Astrocyte (in vitro differentiated cells and primary cell): Measurements from ENCODE around the genes ABHD4, PRMT5 and AP1G2.

- PRO-cap = no peak
- RRBS, 2 experiments = no CpG with 5 or more reads among the region's 7 CpGs
Observed at GRCh38 chr14:22507169-22507904, 81.7 kb downstream of the DAD1 start.

GRCh38 chr14:22510412-22510761 is 78.6 kb downstream of the DAD1 start:
- PRO-cap = no peak
- RRBS, 2 experiments = no CpG with 5 or more reads among the region's 2 CpGs

GRCh38 chr14:22515221-22515977 is 73.6 kb downstream of the DAD1 start:
- PRO-cap = no peak
- RRBS, 2 experiments = no CpG with 5 or more reads among the region's 6 CpGs

DNA sequence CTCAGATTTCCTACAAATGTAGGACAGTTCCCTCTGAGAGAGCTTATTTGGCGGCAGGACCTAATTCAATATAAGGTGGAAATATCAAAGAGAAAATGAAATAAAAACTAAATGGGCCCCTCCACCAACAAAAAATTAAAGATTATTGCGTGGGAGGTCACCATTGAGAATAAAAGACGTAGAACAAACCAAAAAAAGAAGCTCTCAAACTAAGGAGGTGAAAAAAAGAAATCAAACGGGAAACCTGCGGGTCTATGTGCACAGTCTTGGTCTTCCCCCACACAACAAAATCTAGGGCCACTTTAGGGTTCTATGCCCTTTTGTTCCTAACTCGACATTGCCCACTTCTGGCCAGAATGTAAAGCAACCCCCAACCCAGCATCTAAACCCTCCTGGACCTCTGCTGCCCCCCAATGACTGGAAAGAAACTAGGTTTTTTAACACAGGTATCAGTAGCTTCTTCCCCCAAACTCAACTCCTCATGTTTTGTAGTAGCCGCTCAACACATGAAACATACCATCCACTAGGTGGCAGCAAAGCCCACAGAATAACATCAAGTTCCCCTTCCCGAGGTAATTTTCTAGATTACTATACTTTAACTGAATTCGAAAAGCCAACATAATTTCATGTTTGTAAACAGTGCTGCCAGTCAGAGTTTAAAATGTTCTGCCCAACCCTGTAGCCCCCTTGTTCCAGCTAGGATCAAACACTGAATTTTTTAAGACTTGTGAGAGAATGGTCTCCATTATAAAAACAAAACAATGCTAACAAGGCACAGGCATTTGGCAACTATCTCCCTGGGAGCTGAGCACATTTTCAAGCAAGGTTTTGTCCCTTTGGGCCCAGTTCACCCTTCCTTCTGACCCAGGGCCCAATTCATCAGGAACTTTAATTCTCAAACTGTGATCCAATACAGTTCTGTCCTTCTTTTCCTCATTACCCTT is 18.7 kb downstream of the DAD1 start:
- PRO-cap = no peak
- RRBS, 2 experiments = no CpG with 5 or more reads among the region's 9 CpGs

DNA sequence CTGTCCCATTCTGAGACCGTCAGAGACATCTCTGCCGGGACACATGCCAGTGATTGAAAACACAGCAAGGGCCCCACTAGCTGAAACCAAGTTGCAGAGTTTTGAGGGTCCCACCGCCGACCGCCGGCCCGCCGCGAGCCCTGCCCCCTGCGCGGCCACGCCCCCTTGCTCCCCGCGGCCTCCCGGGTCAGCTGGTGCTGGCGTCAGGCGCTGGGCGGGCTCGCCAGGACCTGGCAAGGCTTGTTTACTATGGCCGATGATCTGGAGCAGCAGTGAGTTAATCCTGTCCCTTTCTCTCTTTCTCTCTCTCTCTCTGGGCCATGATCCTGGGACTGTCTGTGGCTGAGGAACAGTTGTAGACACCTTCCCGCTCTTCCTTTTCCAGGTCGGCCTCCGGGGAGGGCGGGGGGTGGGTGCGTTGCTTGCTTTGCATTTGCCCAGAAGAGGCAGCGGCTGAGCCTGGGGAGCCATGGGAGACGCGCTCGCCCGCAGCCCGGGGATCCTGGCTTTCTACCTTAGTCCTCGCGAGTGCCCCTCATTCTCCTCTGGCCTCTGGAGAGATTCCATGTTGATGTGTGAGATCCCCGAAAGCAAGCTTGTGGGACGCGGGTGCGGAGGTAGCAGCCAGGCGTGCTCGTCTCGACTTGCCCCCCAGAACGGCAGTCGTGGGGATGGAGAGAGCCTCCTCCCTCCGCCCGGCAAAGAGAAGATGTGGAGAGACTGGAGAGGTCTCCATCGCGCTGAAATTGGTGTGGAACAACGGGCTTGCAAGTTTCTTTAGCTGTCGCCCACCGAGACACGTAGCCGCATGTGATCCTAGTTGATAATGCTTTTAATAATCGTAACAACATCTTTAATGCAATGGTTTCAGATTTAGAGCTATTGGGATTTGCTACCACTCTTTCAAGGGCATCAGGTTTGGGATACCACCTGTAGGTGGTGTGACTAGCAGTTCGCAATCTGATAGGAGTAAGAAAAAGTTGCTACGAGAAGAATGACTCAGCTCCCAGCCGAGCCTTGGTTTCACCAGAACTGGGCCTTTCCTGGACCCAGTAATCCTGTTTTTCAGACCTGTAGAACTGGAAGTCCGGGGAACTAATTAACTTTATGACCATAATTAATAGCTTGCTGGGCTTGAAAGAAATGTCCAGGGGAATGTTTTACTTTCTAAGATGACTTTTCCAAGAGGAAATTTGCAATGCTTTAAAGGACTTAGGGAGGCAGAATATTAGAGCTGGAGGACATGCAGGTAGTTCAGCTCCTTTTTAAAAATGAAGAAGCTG is at the start of gene ABHD4:
Gene ABHD4 (plus strand): TSS at position 243 of the 1,283 bp plus-strand sequence.
- PRO-cap = unidirectional peak, plus-strand start at position 241 of the sequence
- RRBS, 2 experiments = 2 to 3% methylated on average over 14 to 22 of the region's 56 CpGs

DNA sequence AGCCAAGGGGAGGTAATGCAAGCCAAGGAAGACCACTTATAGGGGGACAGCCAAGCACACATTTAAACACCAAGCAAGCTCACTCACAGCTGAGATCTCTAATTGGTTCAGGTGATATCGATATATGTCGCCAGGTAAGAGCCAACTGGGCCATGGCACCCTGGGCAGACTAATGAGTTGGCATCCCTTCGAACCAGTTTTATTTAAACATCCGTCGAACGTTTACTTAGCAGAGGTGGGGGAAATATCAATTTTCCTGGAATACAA is 4.9 kb upstream of the SLC7A7 start:
- PRO-cap = no peak
- RRBS, 2 experiments = no CpG with 5 or more reads among the region's 6 CpGs

GRCh38 chr14:22886297-22887213 is 3.5 kb downstream of the REM2 start:
- PRO-cap = bidirectional peak, plus-strand start at chr14:22887307, minus-strand start at chr14:22887107
- RRBS, 2 experiments = 4 to 6% methylated on average over 12 to 21 of the region's 81 CpGs

- PRO-cap = bidirectional peak, plus-strand start at chr14:22929128, minus-strand start at chr14:22928932; bidirectional peak, plus-strand start at chr14:22929695, minus-strand start at chr14:22929365
- RRBS, 2 experiments = 1 to 5% methylated on average over 8 of the region's 55 CpGs
Observed at GRCh38 chr14:22928804-22930070, at the start of gene PRMT5. PRMT5 (minus strand) TSS chr14:22929376.

DNA sequence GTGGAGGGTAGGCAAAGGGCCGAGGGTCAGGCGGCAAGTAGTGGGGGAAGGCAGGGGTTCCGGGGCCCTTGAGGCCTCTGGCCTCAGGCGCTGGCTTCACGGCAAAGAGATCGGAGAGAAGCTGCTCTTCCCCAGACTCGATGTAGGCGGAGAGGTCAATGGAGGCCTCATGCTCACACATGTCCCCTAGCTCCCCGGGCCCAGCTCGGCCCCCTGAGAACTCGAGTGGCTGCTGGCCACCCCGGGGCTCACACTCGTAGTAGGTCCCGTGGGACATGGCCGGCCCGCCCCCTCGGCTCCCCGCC is 288 bp downstream of the CEBPE start:
- PRO-cap = no peak
- RRBS, 2 experiments = 70 to 76% methylated on average over 8 to 10 of the region's 18 CpGs

GRCh38 chr14:23120452-23121294 is 1.6 kb upstream of the CEBPE start:
- PRO-cap = no peak
- RRBS, 2 experiments = no CpG with 5 or more reads among the region's 10 CpGs

DNA sequence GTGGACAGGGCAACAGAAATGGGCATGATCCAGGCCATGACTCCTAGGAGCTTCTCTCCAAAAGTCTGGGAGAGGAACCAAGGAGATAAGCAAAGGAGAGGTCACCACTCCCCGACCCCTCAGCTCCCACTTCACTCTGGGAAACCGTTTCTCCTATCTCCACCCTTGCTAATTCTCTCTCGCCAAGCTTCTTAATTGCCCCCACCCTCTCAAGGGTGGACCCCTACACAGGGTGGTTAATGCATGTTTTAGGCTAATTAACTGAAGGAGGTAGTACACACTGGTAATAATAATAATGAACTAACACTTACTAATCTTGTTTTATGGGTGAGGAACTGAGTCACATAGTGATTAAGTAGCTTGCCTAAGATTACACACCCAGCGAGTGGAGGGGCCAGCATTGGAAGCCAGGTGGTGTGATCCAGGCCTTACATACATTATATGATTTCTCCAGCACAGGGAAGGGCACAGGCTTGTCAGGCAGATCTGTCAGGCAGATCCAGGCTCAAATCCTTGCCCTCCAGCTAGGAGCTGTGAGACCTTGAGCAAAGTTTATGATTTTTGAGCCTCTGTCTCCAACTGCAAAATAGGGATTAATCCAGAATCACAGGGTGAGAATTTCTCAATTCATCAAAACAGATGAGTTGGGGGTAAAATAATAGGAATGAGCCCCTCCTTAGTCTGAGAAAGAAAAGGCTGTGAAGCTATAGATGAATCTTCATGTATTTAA is 19.1 kb upstream of the CEBPE start:
- PRO-cap = no peak
- RRBS, 2 experiments = no CpG with 5 or more reads among the region's 4 CpGs

DNA sequence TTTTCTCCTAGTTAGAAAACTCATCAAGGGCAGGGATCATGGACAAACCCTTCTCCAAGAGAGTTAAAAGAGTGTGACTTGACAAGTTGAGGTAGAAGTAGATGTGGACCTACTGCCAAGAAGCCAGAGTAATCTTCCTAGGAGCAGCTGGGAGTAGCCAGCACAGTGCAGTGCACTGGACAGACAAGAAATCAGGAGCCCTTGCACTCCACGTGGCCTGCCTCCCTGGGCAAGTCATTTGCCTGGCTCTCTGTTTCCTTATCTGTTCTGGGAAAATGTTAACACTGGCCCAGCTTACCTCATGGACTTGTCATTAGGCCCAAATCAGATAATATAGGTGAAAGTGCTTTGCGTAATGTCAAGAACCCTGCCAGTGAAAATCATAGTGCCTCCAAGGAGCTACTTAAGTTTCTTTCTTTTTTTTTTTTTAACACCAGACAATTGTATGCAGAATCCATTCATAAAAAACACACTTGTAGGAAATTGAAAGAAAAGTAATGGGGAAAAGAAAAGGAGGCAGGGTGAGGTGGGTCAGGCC is 19.2 kb downstream of the SLC7A8 start:
- PRO-cap = no peak
- RRBS, 2 experiments = no CpG with 5 or more reads among the region's 2 CpGs

- PRO-cap = bidirectional peak, plus-strand start at chr14:23286435, minus-strand start at chr14:23286112
- RRBS, 2 experiments = 1 to 3% methylated on average over 6 to 8 of the region's 32 CpGs
Observed at GRCh38 chr14:23286220-23287082, 519 bp upstream of the HOMEZ start.

GRCh38 chr14:23351452-23352295 is 1.0 kb downstream of the SLC22A17 start:
- PRO-cap = no peak
- RRBS, 2 experiments = no CpG with 5 or more reads among the region's 50 CpGs

DNA sequence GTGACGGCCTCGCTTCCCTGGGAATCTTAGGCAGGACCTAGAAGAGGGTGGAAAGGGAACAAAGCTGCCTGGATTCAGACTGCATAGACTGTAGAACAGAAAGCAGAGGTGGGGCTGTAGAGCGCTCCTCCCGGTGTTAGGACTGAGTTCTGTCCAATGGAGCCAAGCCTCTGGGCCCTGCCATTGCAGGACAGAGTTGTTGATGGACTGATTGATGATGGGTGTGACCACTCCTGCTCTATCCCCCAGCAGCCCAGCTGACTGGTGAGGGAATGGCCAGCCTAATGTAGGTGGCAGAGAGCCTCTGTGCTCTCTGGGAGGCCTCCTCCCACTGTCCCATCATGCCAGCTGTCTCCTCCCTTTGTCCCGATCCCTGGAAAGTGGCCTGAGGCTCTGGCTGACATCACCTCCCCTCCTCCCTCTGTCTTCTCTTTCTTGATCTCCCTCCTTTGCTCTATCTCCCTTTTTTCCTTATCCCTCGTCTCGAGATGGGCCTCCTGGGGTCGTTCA is 837 bp downstream of the EFS start:
- PRO-cap = no peak
- RRBS, 2 experiments = no CpG with 5 or more reads among the region's 8 CpGs

DNA sequence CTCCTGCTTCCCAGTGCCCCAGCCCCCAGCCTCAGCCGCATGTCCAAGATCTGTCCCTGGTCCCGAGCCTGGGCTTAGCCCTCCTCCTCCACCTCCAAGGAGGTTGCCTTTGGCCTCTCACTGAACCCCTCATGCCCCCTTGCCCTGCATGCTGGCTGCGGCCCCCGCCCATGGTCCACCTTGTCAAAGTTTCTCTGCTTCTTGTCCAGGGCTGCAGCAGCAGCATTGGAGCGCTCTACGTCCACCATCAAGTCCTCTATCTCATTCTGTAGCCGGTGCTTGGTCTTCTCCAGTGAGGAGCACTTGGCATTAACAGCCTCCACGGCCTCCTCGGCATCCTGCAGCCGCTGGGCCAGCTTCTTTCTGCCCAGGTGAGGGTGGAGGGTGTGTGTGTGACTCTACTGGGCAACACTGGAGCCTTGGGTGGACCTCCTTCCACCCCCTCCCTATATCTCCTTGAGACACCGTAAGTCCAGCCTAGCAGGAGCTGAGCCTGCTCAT is 11.2 kb downstream of the CMTM5 start:
- PRO-cap = no peak
- RRBS, 2 experiments = no CpG with 5 or more reads among the region's 11 CpGs

DNA sequence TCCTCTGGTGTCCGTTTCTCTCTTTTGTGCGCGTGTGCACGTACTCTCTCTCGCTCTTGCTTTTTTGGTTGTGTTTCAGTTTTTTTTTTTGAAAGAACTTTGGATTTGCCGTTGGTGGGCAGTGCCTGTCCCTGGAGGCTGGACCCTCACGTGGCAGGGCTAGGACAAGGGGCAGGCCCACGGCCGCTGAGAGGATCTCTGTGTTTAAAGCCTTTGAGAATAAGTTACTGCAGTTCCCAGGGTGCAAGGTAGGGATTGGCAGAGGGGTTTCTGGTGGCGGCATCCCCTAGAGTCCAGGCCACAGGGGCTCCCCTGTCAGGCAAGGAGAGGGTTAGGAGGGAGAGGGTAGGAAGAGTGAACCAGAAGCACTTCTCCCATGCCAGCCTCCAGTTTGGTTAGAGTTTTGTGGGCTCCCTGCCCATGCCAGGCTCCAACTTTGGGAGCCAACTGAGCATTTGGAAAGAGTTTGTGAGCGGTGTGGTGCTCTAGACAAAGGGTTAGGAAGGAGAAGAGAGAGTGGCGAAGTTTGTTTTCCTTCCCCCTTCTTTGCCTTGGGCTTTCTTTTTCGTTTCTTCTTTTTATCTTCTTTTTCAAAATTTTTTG is 30.5 kb downstream of the ZFHX2 start:
- PRO-cap = no peak
- RRBS, 2 experiments = no CpG with 5 or more reads among the region's 13 CpGs

DNA sequence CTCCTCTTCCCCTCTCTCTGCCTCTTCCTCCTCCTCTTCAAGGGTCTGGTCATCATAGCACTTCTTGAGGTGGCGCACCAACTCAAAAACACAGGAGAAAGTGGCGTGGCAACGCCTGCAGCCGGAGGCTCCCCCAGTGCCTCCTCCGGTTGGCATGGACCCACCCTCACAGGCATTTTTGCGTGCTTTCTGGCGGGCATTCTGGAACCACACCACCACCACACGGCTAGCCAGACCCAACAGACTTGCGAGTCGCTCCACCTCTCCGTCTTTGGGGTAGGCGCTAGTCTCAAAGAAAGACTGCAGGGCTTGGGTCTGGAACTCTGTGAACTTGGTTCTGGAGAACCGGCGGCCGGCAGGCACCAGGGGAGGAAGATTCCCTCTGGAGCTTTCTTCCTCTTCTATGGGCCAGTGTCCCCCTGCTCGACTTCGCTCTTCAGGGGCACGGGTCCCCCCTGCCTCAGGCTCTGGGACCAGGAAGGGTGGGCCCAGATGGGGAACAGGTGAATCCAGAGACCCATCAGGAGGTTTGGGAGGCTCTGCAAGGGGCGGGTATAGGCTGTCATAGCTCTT is 26.7 kb downstream of the ZFHX2 start:
- PRO-cap = no peak
- RRBS, 2 experiments = no CpG with 5 or more reads among the region's 19 CpGs

DNA sequence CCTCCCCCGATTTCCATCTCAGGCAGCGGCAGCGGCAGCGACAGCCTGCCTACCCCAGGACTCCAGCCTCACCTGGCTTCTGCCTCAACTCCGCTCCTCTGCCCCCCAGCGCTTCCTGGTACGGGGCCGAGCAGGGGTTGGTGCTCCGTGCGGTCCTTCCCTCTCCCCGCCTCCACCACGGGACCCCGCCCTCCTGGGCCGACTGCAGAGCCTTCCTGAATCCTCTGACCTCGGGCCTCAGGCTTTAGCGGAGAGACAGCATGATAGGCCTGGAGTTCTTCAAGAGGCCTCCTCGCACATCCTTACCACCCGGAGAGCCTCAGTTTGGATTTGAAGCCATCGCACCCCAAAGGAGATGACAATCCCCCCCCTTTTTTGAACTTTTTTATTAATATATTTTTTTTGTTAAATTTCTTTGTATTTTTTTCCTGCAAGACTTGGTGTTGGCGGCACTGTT is at the start of gene AP1G2:
Gene AP1G2 (minus strand): TSS at position 125 of the 457 bp plus-strand sequence.
- PRO-cap = bidirectional peak, plus-strand start at position 207 of the sequence, minus-strand start at position 74 of the sequence
- RRBS, 2 experiments = no CpG with 5 or more reads among the region's 20 CpGs

DNA sequence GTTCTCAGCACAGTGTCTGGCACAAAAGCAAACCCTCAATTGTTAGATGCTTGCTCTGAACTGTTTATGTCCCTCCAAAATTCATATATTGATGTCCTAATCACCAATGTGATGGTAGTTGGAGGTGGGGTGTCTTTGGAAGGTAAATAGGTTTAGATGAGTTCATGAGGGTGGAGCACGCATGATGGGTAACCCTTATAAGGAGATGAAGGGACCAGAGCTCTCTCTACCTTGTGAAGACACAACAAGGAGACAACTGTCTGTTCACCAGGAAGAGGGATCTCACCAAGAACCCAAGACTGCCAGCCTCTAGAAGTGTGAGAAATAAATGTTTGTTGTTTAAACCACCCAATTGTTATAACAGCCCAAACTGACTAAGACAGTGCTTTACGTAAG is 26.9 kb downstream of the DHRS2 start:
- PRO-cap = no peak
- RRBS, 2 experiments = no CpG with 5 or more reads among the region's 2 CpGs